ReNcell CX (cell line): ENCODE measurements around the gene SMS.

GRCh38 chrX:19807376-19807918, 80.0 kb downstream of the SH3KBP1 start:
- PRO-cap = no peak

DNA sequence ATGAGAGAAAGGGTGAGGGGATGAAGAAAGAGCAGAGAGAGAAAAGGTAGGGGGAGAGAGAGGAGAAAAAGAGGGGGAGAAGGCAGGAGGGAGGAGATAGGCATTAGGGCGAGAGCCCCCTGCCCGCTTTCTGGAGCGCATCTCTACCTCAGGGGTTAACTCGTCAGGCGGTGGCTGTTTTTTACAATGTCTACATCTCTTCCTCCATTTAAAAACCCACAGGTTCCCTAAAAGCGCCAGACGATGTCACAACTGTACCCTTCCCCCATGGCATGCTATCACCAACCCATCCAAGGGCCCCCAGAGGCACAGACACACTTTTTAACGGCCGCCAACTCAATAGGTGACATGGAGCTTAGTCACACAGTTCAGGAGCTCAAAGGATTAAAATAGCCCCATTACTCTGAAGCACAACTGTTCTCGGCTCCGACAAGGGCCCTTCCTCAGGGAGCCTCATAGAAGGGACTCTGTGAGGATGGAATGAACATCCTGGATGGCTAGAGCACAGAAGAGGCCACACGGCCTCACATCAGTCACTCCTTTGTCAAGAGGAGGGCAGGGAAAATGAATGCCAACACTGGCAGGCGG, 12.4 kb downstream of the SH3KBP1 start:
- PRO-cap = no peak

- PRO-cap = no peak
Measured at GRCh38 chrX:19886590-19886899, 855 bp downstream of the SH3KBP1 start.

DNA sequence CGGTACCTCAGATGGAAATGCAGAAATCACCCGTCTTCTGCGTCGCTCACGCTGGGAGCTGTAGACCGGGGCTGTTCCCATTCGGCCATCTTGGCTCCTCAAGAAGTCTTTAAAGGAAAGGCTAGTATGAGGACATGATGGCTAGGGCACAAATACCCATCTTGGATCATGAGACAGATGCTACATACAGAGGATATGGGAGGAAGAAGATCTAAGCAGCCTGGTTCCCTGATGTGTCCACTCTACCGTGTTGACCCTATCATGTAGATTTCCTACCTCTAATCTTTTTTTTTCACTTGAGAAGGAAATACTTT, 44.7 kb downstream of the BCLAF3 start:
- PRO-cap = no peak

DNA sequence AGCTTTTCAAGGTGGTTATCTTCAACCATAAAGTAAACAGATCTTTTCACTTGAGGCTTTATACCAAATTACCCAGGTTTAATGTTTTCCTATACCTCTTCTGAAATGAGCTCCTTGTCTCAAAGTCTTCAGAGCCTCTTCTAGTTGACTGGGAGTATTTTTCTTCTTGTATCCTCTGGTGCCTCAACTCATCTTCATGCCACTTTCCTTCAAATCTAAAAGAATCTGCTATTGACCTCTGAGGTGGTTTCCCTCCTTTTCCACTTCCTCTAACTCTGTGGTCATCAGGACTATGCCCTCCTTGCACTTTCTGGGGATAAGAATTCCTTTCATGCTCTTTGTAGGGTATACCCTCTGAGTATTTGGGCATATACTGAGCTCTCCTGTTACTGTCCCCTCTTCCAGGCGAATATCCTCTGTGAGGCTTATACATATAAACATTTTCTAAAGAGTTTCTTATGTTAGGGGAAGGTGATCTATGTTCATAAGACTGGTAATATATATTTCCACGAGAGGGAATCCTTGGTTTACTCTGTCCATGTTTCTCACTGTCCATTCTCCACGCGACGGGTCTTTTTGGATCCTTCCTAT, 24.8 kb downstream of the BCLAF3 start:
- PRO-cap = no peak

GRCh38 chrX:20061256-20061781, 55.4 kb downstream of the MAP7D2 start:
- PRO-cap = no peak

DNA sequence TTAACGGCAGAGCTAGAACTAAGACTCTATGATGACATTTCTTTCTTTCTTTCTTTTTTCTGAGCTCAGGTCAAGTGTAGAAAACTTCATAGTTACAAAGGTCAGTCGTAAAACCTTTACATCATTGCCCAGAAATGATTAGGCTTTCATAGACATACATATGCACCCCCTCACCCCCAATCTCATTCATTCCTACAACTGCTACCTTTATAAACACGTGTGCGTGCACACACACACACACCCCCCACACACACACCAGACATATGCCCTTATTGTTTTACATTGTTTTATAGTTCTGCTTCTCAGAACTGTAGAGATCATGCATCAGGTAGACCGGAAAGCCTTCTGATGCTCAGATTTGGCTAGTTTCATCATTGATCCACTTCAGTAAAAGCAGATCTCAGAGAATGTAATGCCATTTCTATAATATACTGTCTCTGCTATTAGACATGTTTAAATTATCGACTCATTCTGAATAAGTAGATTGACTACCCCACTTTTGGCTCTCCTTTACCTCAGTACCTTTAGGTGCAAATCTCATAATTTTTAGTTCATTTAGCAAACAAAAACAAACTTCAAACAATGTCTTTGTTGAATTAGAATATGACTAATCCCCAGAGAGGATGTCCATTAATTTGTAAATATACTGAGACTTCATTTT, 5.5 kb downstream of the EIF1AX start:
- PRO-cap = no peak

- PRO-cap = no peak
Measured at GRCh38 chrX:20188864-20189664, 47.4 kb upstream of the EIF1AX start.

DNA sequence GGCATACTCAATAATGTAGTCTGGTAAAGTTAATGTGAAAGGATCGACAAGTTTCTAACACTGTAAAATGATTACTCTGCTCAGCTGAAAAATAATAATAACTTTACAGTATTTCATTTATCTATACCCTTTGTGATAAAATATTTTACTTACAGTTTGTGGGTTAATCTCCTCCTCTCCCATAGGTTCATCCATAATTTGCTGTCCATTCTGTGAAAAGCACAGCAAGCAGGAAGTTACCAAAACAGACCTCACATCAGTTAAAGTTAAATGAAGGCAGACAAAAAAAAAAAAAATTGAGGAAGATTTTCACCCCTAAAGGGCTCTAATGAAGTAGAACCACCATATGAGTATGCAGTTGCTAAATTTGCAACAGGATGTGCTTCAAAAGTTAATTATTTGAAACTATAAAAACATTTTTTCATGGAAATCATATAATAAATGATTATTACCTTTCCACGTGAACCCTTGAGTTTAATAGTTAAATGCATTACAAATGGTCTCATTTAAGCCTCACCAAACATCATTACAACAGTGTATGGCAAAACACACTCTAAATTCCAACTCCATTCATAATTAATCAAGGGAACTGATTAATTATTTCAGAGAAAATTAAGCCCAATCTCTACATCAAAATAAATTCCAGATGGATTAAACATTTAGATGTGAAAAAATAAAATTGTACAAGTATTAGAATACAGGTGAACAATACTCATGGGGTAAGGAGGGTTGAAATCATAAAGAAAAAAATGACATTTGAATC, 31.9 kb downstream of the RPS6KA3 start:
- PRO-cap = no peak

DNA sequence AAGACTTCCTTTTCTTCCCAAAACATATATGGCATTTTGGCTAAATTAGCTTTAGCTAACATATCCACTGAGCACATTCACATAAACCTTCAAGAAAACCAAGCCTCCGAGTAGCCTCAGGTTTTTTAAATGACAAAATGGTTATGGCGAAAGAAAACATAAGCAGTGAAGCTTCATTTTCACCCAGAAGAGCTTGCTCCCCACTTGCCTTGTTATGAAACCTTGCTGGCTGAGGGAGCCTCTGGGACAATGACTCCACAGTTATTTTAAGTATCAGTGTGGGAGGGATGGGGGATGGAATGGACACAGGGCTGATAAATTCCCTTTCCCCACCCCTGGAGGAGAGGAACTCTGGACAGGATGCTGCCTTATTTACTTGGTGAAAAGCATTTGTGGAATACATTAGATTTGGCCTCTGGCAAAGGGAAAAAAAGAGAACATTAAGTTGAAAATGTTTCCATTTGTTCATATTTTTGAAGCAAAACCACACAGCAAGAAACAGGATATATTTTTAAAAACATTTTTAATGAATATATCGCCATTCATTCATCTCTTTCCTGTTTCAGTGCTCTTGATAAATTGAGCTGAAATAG, 220.7 kb upstream of the CNKSR2 start:
- PRO-cap = no peak

- PRO-cap = no peak
Measured at GRCh38 chrX:21883123-21883893, 27.5 kb downstream of the YY2 start.

DNA sequence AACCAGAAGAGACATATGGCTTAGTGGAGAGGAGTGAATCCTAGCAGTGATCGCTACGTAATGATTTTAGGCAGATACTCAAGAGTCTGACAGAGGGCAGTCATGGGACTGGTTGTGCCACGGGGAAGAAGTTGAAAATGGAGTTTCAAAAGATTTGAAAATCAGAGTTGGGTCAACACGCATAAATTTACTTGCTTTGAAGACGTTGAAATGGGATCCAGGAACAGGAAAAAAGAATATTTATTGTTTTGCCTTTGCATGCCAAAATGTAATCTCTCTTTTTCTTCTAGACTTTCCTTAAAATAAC, 8.2 kb upstream of the SMS start:
- PRO-cap = no peak

DNA sequence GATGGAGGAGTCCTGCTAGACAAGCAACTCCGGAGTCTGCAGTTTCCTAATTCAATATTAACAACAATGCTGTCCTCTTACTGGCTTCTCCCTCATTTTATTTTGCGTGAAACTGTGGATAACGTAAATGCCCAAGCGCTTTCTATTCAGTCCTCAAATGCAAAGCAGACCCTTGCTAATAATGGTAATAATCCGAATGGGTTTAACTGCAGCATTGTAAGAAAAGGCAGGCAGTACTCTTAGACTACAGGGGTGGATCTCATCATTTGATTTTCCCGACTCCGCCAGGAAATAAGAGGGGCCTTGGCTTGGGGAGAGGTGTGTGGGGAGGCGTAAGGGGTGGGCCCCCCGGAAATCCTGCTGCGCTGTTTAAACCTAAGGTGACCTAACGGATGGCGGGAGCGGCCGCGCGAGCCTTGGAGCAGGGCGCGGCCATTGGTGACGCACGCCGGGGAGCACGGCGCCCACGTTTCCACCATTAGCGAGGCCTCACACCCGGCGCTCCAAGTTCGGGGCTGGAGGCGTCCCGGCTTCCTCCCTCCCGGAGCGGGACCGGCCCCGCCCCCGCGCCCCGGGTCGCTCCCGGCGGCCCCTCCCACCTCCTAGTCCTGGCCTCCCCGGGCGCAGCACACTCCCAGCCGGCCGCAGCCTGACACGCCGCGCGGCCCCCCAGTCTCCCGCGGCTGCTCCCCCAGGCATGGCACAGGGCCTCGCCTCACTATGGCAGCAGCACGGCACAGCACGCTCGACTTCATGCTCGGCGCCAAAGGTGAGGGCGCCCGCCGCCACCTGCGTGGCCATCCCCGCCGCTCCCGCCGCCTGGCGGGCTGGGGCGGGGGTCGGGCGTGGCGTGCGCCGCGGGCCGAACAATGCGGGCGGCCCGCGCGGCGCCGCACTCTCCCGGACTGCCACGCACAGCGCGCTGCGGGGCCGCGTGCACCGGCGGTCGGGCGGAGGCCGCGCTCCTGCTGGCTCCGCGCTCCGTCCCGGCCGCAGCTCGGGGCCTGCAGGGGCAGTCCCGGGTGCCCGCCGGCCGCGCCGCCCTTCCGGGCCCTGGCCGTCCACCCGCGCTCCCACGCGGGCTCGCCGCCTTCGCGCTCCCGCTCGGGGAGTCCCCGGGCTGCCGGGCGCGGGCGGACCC, at the start of gene SMS:
TSS of gene SMS (plus strand) at position 605 of the 1,141 bp plus-strand sequence.
- PRO-cap = bidirectional peak, plus-strand start at position 498 of the sequence, minus-strand start at position 431 of the sequence; bidirectional peak, plus-strand start at position 921 of the sequence, minus-strand start at position 901 of the sequence

DNA sequence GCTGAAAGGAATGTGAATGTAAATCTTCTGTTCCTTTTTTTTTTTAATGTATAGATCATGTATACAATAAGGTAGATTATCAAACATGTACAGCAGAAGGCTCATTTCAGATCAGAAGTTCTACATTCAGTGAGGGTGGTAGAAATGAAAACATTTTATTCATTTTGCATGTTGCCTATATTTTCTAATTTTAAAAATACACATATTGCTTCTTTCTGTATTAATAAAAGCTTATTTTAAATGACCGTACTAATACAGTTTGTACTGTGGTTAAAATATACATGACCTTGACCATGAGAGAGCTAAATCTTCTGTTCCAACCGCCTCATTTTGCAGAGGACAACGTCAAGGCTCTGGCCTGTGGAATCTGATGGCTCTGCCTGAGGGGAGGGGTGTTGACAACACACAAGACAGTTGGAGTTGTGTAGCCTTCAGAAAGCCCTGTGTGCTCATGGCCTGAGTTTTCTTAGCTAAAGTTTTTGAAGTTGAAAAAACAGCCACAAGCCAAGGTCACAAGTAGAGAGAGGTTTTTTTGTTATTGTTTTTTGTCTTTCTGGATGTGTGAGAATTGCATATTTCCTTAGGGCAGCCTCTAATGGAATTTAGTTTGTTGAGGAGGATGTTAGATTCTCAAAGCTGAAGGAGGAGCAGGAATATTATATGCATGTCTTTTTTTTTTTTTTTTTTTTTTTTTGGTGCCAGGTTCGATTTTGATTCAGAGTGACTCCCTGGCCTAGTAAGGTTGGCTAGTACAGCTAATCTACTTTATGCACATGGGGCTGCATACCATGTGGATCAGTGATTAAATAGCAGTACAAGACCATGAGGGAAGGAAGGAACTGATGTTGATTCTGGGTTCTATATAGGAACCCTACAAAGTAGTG, 20.1 kb downstream of the SMS start:
- PRO-cap = no peak

GRCh38 chrX:22147285-22147598, 115.1 kb downstream of the PHEX start:
- PRO-cap = no peak

- PRO-cap = no peak
Measured at GRCh38 chrX:22353586-22353871, 80.8 kb downstream of the CBLL2 start.

DNA sequence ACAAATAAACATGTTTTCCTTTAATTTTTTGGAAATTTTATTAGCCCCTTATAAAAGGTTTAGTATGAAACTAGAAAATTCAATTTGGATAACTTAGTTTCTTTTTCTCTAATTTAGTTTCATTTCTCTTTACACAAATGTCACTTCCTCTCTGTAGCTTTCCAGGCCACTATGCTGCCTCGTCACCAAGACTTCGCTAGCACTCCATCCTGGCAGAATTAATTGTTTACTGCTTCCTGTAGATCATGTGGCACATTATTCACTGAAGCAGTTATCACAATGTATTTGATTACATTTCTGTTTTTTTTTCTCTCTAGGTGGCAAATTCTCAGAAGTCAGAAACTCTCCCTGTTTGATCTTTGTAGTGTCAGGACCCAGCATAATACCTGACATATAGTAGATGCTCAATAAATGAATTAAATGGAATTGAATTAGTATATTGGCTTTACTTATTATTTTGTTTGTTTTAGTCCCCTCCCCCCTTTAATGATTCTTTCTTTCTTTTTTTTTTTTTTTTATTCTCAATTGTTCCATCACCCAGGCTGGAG, 9.3 kb upstream of the SAT1 start:
- PRO-cap = no peak

GRCh38 chrX:23817249-23817627, 34.3 kb downstream of the SAT1 start:
- PRO-cap = no peak

DNA sequence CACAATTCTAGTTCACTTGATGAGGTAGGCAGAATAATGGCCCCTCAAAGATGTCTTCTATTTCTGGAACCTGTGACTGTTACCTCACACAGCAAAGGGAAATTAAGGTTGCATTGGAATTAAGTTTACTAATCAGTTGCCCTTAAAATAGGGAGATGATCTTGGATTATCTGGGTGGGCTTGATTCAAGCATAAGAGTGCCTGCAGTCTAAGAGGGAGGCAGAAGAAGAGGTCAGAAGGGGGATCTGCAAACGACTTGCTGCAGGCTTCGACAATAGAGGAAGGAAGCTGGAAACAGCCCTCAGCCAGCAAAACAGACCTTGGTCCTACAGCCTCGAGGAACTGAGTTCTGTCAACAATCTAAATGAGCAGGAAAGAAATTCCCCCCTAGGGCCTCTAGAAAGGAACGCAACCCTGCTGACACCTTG, 61.3 kb downstream of the SAT1 start:
- PRO-cap = no peak

DNA sequence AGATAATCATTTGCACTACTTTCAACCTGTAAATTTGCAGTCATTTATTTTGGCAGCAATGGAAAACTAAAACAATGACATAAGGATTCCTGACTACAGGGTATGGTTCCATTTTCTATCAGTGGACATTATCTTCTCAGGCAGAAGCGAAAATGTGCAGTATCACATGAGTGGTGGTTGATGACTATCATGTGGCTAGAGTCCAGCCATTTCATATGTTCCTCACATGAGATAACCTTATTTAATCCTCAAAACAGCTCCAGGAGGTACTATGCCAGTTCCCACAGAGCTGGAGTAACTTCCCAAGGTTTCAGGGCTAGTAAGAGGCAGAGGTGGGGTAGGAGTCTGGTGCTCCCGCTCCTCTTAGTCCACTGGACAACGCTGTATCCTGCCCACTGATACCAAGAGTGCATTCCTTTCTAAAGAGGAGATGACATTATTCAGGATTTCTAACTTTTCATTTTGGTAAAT, 61.8 kb downstream of the SAT1 start:
- PRO-cap = no peak